AG08470 (cell line): Measurements from ENCODE around the genes GARNL3 and FPGS.

GRCh38 chr9:127264635-127265284, at the start of gene GARNL3:
GARNL3 (plus strand) TSS chr9:127264774.
- RRBS = no CpG with 5 or more reads among the region's 8 CpGs

- RRBS = no CpG with 5 or more reads among the region's 9 CpGs
Measured at GRCh38 chr9:127360698-127361388, 36.1 kb upstream of the SLC2A8 start.

- RRBS = no CpG with 5 or more reads among the region's 14 CpGs
Measured at GRCh38 chr9:127384084-127384909, 12.7 kb upstream of the SLC2A8 start.

GRCh38 chr9:127499909-127500242, 48.6 kb downstream of the LRSAM1 start:
- RRBS = no CpG with 5 or more reads among the region's 9 CpGs

- RRBS = no CpG with 5 or more reads among the region's 16 CpGs
Measured at GRCh38 chr9:127536850-127537629, 31.8 kb downstream of the NIBAN2 start.

DNA sequence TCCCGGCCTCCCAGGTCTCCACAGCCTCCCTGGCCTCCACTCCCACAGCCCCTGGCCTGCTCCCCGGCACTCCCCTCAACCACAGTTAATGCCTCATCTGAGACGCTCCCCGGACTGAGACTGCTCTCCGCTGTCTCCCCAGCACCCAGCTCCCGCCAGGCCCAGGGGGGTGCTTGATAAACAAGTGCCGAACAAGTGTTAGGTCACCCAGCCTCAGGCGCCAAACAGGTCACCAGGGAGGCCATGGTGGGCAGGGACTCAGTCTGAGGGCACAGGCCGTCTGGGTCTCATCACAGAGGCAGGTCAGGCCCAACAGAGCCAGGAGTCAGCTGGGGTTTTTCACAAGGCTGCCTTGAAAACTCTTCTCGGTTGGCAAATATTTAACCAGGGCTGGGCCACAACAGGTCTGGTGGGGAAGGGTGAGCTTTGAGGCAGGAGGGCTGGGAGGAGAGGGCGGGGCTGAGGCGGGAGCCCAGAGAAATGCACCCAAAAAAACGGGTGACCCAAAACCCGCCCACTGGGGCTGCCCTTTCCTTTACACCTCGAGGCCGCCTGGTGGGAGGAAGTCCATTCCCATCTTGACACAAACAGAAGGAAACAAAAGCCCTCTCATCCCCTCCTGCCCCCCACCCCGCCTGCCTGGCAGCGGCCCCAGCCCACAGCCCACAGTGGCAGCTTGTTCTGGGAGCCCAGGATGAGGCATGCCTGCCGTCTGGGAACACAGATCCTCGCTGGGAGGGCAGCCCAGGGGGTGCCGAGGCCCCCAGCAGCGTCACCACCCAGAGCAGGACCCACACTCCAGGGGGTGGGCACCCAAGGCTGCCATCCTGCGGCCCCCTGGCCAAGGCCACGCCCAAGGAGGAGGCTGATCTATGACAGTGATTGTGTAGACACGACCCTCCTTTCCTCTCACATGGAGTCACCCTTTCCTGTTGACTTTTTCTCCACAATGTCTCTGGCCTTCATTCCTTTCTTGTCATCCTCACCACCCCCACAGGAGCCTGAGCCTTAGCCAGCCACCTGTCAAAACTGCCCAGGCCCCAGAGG, 23.3 kb downstream of the NIBAN2 start:
- RRBS = 77% methylated on average over 4 of the region's 25 CpGs

DNA sequence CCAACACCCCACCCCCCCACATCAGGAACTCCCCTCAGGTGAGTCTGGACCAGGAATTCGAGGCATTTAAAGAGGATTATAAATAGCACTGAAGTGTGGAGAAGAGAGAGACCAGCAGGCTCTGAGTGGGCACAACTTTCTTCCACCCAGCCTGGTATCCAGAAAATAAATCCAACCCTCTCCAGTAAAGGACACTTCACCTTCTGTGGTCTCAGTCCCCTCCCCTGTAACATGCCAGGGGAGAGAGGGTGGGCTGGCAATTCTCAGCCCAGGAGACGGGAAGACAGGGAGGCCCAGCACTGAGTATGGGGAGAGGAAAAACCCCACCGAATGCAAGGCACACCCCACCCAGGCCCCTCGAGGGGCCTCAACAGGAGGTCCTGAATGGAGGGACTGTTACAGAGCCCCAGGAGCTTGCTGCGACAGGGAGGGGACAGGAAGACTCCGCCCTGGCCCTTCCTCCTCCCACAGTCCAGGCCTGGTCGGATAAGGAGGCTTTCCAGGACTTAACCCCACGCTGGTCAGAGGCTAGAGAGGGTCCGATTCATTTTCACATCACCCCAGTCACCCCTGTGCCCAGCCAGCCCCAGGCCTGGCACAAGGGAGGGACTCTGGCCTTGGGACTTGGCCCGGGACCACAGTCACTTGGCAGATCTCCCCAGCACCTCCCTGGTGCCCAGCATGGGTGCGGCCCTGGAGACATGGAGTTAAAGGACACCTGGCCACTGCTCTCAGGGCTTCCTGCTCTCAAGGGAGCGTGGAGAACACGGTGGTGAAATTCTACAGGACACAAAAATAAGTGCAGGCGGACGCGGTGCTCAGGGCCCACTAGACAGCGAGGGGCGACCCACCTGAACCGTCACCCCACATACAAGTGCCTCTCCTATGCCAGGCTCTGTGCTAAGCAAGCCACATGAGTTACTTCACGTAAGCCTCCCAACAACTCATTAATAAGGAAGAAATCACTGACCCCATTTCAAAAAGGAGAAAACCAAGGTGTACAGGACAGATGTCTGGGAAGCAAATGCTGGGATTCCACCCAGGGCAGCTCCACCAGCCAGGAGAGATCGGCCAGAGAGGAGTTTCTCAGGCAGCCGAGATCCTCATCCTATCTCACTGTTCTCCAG, 1.6 kb downstream of the NIBAN2 start:
- RRBS = no CpG with 5 or more reads among the region's 22 CpGs

DNA sequence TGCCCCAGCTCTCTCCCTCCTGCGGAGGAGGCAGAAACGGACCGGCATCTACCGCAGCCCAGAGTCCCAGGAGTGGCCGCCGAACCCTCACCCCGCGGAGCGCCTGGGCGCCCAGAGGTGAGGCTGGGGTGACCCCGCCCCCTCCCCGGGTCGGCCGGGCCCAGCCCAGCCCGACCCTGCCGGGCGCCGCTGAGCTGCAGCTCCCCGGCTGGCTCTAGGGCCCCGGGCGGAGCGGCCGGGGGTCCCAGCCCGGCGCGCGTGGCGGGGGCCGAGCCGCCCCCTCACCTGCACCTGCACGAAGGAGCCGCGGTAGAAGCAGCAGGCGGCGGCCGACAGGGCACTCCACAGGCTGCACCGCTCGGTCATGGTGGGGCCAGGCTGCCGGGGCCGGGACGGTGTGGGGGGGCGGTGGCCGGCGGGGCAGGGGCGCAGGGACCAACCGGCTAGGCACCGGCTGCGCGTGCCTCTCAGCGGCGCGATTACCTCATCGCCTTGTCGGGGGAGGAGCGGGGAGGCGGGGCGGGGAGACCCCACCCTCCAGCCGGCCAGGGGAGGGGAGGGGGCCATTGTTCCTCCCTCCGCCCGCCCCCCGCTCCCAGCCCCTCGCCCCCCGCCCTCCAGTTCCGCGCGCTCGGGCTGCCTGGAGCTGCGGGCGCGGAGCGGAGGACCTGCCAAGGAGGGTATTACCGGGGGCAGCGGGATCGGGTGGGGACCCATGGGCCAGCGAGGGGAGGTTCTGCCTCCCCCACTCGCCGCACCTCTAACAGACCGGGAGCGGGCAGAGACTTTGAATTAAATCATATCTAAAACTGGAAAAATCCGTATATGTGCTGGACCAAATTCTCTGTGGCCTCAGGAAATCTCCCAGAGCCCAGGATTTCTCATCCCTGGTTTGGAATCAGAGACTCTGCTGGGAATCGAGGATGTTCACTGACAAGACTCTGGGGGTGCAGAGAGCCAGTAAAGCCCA, 20.0 kb upstream of the TOR2A start:
- RRBS = 5% methylated on average over 21 of the region's 81 CpGs

GRCh38 chr9:127770736-127771807, 7.4 kb downstream of the SH2D3C start:
- RRBS = 2% methylated on average over 10 of the region's 60 CpGs

GRCh38 chr9:127802840-127803461, at the start of gene FPGS:
FPGS (plus strand) TSS chr9:127802882.
- RRBS = under 1% methylated on average over 29 of the region's 60 CpGs

GRCh38 chr9:127829201-127829711, 25.2 kb downstream of the ENG start:
- RRBS = no CpG with 5 or more reads among the region's 4 CpGs

DNA sequence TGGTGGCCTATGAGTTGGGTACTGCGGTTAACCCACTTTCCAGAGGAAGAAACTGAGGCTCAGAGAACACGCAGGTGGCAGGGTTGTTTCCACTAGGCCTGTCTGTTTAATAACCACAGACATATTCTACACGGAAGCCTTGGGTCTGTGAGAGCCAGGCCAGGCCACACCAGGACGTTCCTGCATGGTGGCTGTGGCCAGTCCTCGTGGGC, 4.6 kb upstream of the ST6GALNAC6 start:
- RRBS = no CpG with 5 or more reads among the region's 5 CpGs

GRCh38 chr9:127921388-127922148, 4.7 kb upstream of the ST6GALNAC4 start:
- RRBS = 2% methylated on average over 10 of the region's 47 CpGs

DNA sequence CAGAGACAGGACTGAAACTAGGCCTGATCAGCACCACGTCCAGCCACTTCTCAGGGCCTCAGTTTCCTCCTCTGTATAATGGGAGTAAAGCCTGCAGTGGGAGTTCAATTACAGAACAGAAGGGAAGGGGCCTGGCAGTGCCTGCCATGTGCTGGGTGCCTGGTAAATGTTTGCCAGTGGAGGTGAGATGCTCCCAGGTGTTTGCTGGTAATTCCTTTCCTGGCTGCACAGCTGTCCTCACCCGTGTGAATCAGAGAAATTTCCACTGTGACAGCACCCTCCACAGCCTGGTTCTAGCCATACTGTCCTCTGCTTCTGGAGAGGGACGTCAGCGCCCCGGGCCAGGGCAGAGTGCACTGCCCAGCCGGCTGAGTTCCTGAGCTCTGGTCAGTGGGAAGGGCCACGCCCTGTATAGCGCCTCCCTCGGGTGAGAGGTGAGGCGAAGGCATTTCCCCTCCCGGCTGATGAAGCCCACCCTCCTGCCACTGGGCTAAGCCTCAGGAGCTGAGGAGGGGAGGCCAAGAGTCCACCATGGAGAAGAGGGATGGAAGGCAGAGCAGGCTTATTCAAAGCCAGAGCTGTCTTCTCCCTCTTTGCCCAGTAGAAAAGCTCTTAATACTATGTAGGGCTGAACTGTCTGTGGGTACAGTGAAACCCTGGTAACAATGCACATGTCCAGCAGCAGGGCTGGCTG, 14.4 kb upstream of the DPM2 start:
- RRBS = 42% methylated on average over 4 of the region's 11 CpGs

- RRBS = no CpG with 5 or more reads among the region's 4 CpGs
Measured at GRCh38 chr9:127989012-127989421, 8.2 kb upstream of the EEIG1 start.

GRCh38 chr9:128062059-128062718, 4.9 kb downstream of the NAIF1 start:
- RRBS = no CpG with 5 or more reads among the region's 17 CpGs

DNA sequence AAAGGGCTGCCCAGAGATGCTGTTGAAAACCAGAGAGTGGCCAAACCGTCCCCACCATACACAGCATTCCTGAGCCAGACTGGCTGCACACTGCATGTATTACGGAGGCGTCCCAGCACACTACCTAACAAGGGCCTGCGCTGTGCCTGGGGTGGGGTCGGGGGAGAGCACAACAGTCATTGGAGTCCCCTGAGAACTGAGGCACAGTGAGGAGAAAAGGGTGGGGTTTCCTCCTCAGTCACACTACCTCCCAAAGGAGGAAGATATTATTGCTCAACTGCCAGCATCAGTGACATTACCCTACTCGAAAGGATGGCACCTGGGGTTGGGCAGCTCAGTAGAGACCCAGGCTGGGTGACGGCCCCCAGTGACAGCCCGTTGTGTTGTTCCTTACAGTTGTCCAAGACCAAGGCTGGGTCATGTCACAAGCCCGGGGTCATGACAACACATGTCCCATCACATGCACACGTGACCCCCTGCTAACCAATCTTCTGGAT, 4.4 kb downstream of the NAIF1 start:
- RRBS = no CpG with 5 or more reads among the region's 10 CpGs

DNA sequence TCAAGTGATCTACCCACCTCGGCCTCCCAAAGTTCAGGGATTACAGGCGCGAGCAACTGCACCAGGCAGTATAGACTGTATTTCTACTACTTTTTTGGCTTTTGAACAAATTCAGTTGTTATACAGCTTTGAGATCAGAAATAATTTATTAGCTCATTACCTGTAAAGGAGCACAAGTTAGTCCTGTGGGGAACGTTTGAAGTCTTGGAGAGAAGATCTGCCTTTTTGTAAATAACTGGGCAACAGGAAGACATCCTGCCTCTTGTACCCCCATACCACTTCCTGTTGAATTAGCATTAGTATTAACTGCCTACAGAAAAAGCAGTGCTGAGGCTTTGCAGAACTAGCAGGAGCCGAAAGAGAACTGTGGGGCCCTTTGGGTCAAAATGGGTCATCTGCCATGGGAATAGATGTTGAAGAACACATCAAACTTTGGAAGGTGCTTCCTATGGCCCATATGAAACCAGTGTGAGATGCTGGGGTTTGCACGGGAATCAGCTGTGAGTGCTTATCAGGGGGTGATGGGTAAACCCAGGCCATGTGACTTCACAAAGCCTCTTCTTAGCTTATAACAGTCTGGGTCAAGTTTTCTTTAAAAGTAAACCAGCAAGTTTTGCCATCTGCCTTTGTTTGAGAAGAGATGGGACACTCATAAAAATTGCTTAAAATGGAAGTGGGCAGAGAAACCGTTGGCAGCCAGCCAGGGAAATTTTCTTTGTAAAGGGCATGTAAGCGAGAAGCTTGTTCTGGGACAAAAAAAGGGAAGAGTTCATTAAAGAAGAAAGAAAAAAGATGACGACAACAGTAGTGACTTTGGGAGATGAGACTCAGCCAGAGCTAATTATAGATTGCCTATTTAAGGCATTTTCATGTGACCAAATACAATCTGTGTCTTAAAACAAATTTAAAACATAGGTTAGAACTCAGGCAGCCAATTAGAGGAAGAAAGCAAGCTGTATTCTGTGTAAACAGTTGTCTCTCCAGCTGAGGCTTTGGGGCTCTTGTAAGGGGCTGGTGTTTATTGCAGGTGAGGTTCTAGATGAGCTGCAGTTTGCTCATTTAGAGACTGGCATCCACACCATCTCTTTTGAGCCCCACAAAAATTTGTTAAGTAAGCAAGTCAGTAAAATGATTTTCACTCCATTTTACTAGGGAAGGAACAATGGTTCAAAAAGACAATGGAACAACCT, 4.3 kb downstream of the SLC25A25 start:
- RRBS = no CpG with 5 or more reads among the region's 9 CpGs

DNA sequence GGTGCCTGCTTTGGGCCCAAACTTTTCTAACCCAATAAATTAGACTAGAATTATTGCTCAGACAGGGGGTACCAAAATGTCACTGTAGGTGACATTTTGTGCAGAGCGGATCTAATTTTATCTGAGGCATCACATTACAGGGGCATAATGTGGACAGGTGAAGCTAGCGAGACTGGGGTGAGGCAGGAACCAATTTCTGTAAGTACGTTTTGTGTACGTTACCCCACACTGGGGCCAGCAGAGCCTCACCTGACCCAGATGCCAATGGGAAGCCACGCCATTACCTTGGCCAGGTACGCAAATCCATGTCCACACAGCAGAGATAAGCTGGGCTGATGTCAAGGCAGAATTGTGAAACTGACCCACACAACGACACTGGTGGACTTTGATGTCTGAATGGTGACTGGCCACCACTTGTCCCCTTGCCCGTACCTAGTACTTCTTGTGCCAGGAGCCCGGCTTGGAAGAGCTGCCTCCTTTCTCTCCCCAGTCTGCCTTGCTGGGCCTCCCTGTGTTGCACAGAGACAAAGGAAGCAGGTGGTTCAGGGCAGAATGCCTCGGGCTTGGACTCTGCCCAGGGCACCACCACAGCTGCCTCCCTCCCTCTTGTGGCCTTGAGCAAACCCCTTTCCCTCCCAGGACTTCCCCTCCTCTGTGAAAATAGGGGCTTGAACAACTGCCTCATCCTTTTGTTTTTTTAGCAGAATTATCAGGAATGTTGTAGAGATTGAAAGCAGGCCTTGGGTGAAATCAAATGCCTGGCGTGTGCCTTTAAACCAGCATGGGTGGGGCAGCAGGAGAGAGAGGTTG, 23.4 kb downstream of the PTGES2 start:
- RRBS = no CpG with 5 or more reads among the region's 11 CpGs

- RRBS = no CpG with 5 or more reads among the region's 17 CpGs
Measured at GRCh38 chr9:128168907-128169790, 9.1 kb downstream of the BBLN start.